ENCODE measurements around the gene CCNO.

GRCh38 chr5:54884022-54884392 lies 101.4 kb downstream of the ESM1 start:
- PRO-cap = unidirectional peak, minus-strand start at chr5:54884161

- PRO-cap = unidirectional peak, plus-strand start at chr5:55021459; unidirectional peak, plus-strand start at chr5:55021656
Measured at GRCh38 chr5:55021163-55021846, 2.8 kb upstream of the GZMK start.

DNA sequence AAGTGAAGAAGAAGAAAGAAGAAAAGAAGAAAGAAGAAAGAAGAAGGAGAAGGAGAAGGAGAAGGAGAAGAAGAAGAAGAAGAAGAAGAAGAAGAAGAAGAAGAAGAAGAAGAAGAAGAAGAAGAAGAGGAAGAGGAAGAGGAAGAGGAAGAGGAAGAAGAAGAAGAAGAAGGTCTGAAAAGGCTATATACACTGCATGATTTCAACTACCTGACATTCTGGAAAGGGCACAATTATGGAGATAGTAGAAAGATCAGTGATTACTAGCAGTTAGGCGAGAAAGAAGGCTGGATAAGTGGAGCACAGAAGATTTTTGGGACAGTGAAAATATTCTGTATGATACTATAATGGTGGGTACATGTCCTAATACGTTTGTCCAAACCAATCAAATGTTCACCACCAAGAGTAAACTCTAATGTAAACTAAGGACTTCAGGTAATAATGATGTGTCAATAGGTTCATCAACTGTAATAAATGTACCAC lies 21.2 kb downstream of the MCIDAS start:
- PRO-cap = no peak

GRCh38 chr5:55227515-55228197 lies 541 bp upstream of the MCIDAS start:
- PRO-cap = no peak

- PRO-cap = no peak
Measured at GRCh38 chr5:55233465-55234152, at the start of gene CCNO. CCNO (minus strand) TSS chr5:55233608.

DNA sequence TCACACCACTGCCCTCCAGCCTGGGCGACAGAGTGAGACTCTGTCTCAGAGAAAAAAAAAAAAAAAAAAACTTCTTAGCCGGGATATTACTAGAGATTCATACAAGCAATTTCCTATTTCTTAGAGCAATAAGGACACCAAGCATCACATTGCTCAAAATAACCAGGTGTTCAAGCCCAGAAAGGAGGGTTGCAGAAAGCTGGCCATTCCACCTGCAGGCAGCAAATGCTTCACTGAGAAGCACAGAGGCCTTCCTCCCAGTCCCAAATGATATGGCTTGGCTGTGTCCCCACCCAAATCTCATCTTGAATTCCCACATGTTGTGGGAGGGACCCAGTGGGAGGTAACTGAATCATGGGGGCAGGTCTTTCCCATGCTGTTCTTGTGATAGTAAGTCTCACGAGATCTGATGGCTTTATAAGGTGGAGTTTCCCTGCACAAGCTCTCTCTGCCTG lies 98.8 kb downstream of the PLPP1 start:
- PRO-cap = unidirectional peak, minus-strand start at position 269 of the sequence

- PRO-cap = no peak
Measured at GRCh38 chr5:55446196-55446642, 88.5 kb downstream of the PLPP1 start.

DNA sequence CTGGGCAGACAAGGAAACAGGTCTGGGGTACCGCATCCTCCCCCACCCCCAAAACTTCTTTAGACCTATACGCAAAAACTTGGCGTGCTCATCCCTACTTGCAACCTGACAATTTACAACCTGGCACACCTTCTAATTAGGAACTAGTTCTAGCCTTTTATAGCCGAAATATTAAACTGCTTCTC lies 907 bp downstream of the PLPP1 start:
- PRO-cap = no peak

DNA sequence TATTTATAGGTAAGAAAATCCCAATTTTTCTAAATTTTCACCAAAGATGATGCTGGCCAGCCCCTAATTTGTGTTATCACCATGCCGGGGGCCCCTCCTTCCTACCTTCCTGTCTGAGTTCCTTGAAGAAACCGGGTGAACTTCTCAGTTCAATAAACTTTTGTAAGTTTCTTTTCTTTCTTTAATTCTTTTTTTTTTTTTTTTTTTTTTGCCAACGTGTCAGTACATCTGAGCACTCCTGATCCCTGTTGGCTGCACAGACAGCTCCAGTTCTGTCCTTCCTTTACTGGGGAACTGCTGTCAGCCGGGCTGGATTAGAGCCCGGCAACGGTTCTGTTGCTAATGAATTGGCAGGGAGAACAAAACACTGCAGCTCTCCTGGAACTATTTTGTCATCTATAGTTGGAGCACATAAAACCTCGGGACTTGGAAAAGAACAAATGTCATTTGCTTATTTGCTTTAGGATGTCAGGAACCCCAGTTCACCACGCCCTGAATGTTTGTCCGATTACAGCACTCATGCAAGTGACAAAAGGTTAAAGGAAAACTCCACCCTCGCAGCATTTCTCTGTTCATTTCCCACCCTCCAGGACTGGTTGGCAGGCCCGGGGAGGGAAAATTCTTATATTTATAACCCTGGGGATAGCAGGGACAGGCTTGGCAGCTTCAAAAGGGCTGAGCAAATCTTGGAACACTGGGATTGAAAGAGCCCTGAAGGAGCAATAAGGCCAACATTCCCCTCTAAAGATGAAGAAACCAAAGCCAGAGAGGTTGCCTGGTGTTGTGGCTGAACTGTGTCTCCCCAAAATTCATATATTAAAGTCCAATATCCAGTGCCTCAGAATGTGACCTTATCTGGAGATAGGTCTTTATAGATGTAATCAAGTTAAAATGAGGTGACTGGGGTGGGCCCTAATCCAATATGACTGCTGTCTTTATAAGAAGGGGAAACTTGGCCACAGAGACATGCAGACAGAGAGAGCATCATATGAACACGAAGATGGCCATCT lies 66.5 kb upstream of the PLPP1 start:
- PRO-cap = unidirectional peak, minus-strand start at position 274 of the sequence

DNA sequence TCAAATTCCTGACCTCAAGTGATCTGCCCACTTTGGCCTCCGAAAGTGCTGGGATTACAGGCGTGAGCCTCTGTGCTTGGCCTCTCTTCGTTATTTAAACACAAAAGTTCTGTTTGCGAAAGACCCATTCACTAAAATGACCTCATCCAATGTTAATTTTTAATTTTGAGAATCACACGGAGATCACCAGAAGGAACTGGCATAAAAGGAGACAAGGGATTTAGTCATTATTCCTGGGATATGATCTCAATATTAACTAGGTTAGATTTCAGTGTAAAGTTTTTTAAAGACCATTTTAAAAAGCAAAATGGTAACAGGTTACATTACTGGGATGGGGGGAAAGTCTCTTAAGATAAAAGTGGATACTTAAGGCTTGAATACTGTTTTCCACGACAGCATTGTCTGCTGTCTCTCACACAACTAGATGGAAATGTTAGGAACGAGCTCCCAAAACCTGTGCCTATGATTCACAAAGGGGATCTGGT lies 63.1 kb downstream of the IL6ST start:
- PRO-cap = no peak

GRCh38 chr5:55941350-55941997 lies 53.3 kb downstream of the IL6ST start:
- PRO-cap = no peak

DNA sequence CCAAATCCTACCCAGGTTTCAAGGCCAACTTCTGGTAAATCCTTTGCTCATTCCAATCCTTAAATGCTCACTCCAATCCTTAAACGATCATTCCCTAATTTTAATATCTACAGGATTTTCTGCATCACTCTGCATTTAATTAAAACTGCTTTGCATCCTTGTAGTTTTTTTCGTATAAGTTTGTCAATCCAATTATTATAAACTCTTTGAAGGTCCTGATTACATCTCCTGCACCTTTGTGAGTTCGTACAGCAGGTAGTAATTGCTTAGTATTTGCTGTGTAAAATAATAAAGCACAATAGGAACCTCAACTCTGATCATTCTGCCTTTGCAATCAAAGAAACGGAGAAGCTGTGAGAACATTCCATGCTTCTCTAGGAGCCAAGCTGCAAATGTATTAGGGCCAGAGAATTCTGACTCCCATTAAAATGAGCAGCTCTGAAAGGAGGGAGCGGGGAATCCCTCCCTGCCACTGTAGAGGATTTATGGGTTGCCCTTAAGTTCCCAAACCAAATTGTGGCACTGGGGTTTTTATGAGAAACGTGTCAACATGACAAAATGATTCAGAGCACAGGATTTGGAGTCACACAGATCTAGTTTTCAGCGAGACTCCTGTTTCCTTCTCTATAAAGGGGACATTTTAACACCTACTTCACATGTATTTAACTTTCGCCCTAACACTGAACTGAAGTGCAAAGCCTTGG lies 1.9 kb downstream of the IL6ST start:
- PRO-cap = bidirectional peak, plus-strand start at position 406 of the sequence, minus-strand start at position 324 of the sequence

- PRO-cap = no peak
Measured at GRCh38 chr5:56029761-56030365, 35.1 kb upstream of the IL6ST start.

DNA sequence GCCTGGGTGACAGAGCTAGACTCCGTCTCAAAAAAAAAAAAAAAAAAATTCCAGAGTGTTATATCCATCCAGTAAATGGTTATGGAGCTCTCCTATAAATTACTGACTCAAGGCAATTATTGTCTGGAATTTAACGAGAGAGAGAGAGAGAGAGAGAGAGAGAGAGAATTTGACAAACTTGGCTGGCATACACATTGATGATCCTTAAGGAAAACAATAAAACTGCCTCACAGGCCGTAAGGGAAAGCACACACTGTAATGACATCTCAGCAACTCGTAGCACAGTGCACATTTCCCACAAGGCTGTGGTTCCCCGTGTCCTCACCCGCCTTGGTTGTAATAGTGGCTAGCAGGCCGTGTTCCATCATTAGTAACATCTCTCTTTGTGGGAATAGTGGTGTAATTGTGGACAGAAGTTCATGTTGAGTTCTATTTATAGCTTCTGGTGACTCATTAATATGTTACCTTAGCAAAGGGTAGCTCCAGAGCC lies 63.4 kb upstream of the IL6ST start:
- PRO-cap = no peak

GRCh38 chr5:56154869-56155472 lies 78.2 kb downstream of the ANKRD55 start:
- PRO-cap = no peak

- PRO-cap = no peak
Measured at GRCh38 chr5:56159433-56159797, 73.7 kb downstream of the ANKRD55 start.

- PRO-cap = no peak
Measured at GRCh38 chr5:56327834-56328227, 94.7 kb upstream of the ANKRD55 start.

- PRO-cap = no peak
Measured at GRCh38 chr5:56512451-56512833, 279.3 kb upstream of the ANKRD55 start.

- PRO-cap = unidirectional peak, plus-strand start at chr5:56670245
Measured at GRCh38 chr5:56669967-56670453, 145.3 kb upstream of the MAP3K1 start.

GRCh38 chr5:56698508-56699126 lies 116.7 kb upstream of the MAP3K1 start:
- PRO-cap = no peak

Measured in paraaortic lymph node (tissue), 1 donor.